ENCODE results near the genes OR4F17, PALM and PTBP1.

GRCh38 chr19:106839-107263 lies at the start of gene OR4F17:
Gene OR4F17, plus strand, starts transcription at chr19:107104.
- PRO-cap, 3 experiments, result no peak in any of the 3 experiments
- RAMPAGE, long total RNA, result no peak

GRCh38 chr19:296518-296757 lies 5.2 kb upstream of the PLPP2 start:
- PRO-cap, 3 experiments, result no peak in any of the 3 experiments
- RAMPAGE, long total RNA, result no peak
- RRBS, 2 experiments, result no CpG with 5 or more reads among the region's 5 CpGs

DNA sequence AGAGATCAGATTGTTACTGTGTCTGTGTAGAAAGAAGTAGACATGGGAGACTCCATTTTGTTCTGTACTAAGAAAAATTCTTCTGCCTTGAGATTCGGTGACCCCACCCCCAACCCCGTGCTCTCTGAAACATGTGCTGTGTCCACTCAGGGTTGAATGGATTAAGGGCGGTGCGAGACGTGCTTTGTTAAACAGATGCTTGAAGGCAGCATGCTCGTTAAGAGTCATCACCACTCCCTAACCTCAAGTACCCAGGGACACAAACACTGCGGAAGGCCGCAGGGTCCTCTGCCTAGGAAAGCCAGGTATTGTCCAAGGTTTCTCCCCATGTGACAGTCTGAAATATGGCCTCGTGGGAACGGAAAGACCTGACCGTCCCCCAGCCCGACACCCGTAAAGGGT lies 10.9 kb upstream of the THEG start:
- PRO-cap, 3 experiments, result no peak in any of the 3 experiments
- RAMPAGE, long total RNA, result no peak
- RRBS, 2 experiments, result no CpG with 5 or more reads among the region's 13 CpGs

GRCh38 chr19:401848-402393 lies 7.0 kb downstream of the C2CD4C start:
- PRO-cap, 3 experiments, result no peak in any of the 3 experiments
- RAMPAGE, long total RNA, result no peak
- RRBS, 2 experiments, result 5 to 13% methylated on average over 11 of the region's 36 CpGs

DNA sequence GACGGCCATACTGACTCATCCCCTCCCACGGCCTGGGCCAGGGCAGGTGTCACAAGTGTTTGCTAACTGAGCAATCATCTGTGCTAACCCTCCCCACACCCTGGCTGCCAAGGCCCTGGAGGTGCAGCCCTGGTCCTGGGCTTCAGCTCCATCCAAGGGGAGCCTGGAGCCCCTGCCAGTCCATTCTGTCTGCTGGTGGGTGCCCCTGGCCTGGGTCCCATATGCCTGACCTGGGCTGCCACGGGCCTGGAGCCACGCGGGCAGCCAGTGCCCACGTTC lies 3.7 kb downstream of the CDC34 start:
- PRO-cap, 3 experiments, result no peak in any of the 3 experiments
- RAMPAGE, long total RNA, result no peak
- RRBS, 2 experiments, result no CpG with 5 or more reads among the region's 6 CpGs

GRCh38 chr19:646103-646823 lies 6.6 kb downstream of the FGF22 start:
- PRO-cap, 3 experiments, result no peak in any of the 3 experiments
- RAMPAGE, long total RNA, result no peak
- RRBS, 2 experiments, result 91 to 92% methylated on average over 15 of the region's 53 CpGs

DNA sequence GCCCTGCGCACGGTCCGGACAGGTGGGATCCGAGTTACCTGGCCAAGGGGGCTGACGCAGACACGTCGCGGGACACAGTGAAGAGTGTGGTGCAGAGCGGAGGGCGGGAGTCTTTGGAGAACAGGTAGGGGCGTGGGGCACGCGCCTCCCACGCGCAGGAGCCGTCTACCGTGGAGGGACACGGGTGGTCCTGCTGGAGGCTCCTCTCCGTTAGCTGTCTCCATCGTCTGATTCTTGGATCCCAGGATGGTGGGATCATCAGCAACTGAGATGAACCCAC lies 7.1 kb downstream of the FGF22 start:
- PRO-cap, 3 experiments, result no peak in any of the 3 experiments
- RAMPAGE, long total RNA, result no peak
- RRBS, 2 experiments, result no CpG with 5 or more reads among the region's 20 CpGs

GRCh38 chr19:662084-662582 lies 881 bp downstream of the RNF126 start:
- PRO-cap, 3 experiments, result peak in 1 of 3 experiments; most common plus-strand start chr19:662328 (in 1); most common minus-strand start chr19:662268 (in 1)
- RAMPAGE, long total RNA, result no peak
- RRBS, 2 experiments, result 1 to 2% methylated on average over 15 of the region's 36 CpGs

GRCh38 chr19:708492-709634 lies at the start of gene PALM:
Gene PALM, plus strand, starts transcription at chr19:708935.
- PRO-cap, 3 experiments, result peak in 1 of 3 experiments; most common plus-strand start chr19:708955 (in 1); most common minus-strand start chr19:708768 (in 1)
- RAMPAGE, long total RNA, result no peak
- RRBS, 2 experiments, result 3 to 4% methylated on average over 84 to 89 of the region's 148 CpGs

DNA sequence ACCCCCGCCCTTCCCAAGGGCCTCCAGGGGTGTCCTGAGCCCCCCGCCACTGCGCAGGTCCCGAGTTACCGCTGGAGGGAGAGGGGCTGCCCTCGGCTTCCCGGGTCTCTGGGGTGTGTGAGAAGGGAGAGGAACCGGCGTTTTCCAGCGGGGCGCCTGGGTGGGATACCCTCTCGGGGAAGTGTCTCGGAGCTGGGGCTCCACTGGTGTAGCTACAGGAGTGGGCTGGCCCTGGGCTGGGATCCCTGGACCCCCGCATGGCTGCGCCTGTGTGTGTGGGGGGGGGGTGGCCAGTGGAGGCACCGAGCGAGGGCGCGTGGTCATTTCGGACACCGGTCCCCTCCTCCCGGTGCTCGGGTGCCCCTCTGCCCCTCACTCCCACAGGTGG lies 894 bp downstream of the PALM start:
- PRO-cap, 3 experiments, result no peak in any of the 3 experiments
- RAMPAGE, long total RNA, result no peak
- RRBS, 2 experiments, result 8% methylated on average over 6 of the region's 23 CpGs

DNA sequence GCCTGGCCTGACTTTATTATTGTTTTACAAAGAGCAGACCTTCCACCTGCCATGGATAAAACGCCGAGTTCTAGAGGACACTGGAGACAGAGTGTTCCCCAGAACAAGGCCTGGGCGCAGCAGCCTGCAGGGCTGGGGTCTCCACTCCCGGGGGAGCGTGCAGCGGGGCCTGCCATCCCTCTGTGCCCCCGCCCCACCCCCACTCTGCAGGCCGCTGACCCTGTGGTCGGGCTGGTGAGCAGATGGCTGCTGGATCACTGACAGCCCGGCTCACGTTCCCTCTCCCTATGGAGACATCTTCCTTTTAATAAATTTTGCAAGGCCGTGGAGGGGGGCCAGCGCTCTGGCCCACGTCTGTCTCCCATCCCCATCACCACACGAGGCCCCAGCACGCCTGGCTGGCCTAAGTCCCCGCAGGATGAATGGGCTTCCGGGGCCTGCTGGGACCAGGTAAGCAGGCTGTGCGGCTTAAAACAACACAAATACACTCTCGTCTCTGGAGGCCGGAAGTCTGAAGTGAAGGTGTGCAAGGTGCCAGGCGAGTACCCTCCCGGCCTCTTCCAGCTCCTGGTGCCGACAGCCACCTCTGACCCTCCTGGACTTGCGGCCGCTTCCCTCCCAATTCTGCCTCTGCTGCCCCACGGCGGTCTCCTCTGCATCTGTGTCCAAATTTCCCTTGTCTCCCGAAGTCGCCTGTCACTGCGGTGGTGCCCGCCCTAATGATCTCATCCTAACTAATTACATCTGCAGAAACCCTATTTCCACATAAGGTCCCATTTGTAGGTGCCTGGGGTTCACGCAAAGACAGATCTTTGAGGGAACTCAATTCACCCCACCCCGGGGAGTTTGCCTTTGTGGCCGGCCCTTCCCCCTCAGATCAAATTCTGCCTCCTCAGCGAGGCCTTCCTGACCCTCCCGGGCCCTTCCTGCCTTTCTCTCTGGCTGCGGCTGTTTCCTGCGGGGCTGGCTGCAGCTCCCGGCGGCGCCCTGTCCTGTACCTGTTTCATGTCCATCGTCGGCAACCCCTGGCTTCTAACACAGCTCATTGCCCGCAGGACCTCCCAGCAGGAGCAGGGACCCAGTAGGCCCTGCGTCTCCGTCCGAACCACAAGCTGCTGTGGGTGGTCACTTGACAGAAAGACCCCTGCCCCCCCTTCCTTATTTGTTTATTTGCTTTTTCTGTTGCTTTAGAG lies 8.2 kb upstream of the PTBP1 start:
- PRO-cap, 3 experiments, result peak in 3 of 3 experiments; most common minus-strand start position 661 of the sequence (in 3)
- RAMPAGE, long total RNA, result no peak
- RRBS, 2 experiments, result 26 to 28% methylated on average over 16 of the region's 48 CpGs

DNA sequence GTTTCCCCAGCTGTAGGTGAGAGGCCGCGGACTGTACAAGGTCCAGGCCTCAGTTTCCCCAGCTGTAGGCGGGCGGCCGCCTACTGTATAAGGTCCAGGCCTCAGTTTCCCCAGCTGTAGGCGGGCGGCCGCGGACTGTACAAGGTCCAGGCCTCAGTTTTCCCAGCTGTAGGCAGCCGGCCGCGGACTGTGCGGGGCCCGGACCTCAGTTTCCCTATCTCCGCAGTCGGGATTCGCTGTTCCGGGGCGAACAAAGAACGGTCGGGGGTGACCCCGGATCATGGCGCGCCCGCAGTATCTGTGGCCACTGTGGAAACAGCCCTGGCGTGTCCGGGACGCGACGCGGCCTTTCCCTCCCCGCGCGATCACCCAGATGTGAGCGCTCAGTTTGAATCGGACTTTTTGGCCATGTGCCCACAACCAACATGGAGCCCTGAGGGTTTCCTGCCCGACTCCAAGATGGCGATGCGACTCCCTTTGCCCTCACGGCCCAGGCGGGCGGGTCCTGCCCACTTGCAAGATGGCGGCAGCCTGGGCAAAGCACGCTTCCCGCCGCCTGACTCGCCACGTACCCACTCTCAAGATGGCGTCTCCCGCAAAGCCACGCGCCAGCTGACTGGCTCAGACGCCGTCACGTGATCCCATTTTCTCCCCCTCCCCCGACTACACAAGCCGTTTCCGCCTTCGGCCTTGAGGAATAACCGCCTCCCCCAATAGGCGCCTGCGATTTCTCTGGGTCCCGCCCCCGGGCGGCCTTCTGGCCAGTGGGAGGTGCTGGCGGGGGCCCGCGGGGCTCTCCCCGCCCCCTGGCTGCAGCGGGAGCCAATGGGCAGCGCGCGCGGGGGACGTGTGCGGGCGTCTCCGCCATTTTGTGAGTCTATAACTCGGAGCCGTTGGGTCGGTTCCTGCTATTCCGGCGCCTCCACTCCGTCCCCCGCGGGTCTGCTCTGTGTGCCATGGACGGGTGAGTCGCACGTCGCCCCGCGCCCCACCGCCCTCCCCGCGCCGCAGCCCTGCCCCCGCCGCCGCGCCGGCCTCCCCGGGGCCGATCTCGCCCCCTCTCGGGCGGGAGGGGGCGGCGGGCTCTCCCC lies at the start of gene PTBP1:
Gene PTBP1, plus strand, starts transcription at position 911 of the 1,091 bp plus-strand sequence.
- PRO-cap, 3 experiments, result peak in 3 of 3 experiments; most common plus-strand start position 911 of the sequence (in 3)
- RAMPAGE, long total RNA, result no peak
- RRBS, 2 experiments, result 2 to 4% methylated on average over 28 of the region's 108 CpGs

- PRO-cap, 3 experiments, result no peak in any of the 3 experiments
- RAMPAGE, long total RNA, result no peak
- RRBS, 2 experiments, result no CpG with 5 or more reads among the region's 10 CpGs
Observed at GRCh38 chr19:848515-849053, 3.5 kb upstream of the ELANE start.

DNA sequence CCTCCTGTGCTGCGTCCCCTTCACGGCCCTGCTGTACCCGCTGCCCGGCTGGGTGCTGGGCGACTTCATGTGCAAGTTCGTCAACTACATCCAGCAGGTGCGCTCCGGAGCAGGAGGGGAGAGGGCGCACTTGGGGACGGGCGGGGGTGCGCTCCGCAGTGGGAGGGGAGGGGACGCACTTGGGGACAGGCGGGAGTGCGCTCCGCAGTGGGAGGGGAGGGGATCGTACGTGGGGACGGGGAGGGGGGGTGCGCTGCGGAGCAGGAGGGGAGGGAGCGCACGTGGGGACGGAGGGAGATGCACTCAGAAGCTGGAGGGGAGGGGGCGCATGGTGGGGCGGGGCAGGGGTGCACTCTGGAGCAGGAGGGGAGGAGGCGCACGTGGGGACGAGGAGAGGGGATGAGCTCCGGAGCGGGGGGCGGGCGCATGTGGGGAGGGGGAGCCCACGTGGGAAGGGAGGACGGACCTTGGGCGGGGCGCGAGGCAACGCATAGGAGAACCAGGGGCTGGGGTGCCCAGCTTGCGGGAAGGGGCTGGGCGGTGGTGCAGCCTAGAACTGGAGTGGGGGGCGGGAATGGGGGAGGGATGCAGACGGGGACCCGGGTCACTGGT lies 1.5 kb downstream of the KISS1R start:
- PRO-cap, 3 experiments, result no peak in any of the 3 experiments
- RAMPAGE, long total RNA, result no peak
- RRBS, 2 experiments, result 25% methylated on average over 8 of the region's 45 CpGs

DNA sequence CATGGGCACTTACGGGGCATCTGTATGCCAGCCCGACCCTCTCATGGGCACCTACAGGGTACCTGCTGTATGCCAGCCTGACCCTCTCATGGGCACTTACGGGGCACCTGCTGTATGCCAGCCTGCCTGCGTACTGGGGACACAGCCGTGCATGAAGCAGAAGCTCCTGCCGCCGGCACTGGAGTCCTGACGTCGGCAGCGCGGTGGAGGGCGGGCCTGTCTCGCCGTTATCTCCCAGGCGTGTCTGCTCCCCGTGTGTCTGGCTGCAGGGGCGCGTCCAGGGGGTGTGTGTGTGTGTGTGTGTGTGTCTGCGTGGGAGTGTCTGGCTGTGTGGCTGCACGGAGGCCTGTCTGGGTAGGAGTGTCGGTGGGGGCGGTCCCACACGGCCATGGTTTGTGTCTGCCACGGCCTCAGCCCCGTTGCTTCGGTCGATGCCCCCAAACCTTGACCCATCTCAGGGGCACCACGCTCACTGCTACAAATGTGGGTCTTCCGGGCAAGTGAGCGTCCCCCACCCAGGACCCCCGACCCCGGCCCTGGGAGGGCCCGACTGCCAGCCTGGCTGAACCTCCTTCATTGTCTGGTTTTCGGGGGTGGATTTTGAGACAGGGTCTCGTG lies 18.3 kb downstream of the ARID3A start:
- PRO-cap, 3 experiments, result no peak in any of the 3 experiments
- RAMPAGE, long total RNA, result no peak
- RRBS, 2 experiments, result 92% methylated on average over 3 of the region's 35 CpGs; no CpG with 5 or more reads in 1 of the 2 experiments

DNA sequence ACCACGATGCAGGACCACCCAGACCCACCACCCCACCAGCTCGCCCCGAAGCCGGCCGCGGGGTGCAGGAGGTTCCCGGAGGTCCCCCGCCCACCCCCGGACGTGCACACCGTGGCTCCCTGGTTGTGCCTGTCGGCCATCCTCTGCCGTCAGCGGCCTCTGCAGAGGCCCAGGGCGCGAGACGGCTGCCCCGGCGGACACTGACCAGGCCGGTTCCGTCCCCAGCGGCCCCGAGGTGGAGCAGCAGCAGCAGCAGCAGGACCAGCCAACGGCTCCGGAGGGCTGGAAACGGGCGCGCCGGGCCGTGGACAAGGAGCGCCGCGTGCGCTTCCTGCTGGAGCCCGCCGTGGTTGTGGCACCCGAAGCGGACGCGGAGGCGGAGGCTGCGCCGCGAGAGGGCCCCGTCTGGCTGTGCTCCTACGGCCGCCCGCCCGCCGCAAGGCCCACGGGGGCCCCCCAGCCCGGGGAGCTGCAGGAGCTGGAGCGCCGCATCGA lies 8.8 kb downstream of the GRIN3B start:
- PRO-cap, 3 experiments, result no peak in any of the 3 experiments
- RAMPAGE, long total RNA, result no peak
- RRBS, 2 experiments, result 59 to 67% methylated on average over 17 of the region's 55 CpGs

- PRO-cap, 3 experiments, result peak in 1 of 3 experiments; most common minus-strand start chr19:1017476 (in 1)
- RAMPAGE, long total RNA, result no peak
- RRBS, 2 experiments, result 20 to 23% methylated on average over 2 of the region's 25 CpGs
Observed at GRCh38 chr19:1017039-1017880, 3.7 kb downstream of the TMEM259 start.

DNA sequence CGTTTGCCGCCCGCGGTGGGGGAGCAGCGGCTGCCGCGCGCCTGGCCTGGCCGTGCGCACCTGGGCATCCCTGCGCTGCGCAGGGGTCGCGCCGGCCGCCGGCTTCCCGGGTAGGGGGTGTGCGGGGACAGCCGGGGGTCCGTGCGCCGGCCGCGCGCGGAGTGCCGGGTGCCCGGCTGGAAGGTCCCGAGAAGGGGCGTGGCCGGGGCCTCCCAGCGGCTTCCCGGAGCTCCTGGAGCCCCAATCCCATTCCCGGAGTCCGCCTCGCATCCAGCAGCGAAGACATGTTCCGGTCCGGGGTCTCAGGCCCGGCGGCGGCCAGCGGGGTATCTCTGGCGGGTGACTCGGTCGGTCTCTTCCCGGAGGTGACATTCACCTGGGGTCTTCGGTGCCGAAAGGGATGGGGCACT lies 4.5 kb downstream of the ARHGAP45 start:
- PRO-cap, 3 experiments, result no peak in any of the 3 experiments
- RAMPAGE, long total RNA, result no peak
- RRBS, 2 experiments, result 5% methylated on average over 16 to 22 of the region's 50 CpGs

DNA sequence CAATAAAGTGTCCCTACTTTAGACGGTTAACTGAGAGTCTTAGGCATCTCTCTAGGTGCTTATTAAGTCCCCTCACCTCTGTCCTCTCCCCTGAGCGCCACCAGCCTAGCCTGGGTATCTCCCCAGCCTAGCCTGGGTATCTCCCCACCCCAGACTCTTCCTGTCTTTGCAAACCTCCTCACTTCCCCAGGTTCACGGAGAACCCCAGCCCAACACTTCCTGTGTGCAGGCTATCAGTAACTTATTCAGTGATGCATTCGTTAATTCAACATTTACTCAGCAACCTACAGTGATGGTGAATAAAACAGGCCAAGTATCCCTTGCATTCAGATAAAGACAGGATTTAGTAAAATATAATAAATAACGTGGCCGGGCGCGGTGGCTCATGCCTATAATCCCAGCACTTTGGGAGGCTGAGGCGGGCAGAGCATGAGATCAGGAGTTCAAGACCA lies 678 bp upstream of the POLR2E start:
- PRO-cap, 3 experiments, result no peak in any of the 3 experiments
- RAMPAGE, long total RNA, result no peak
- RRBS, 2 experiments, result no CpG with 5 or more reads among the region's 9 CpGs

- PRO-cap, 3 experiments, result no peak in any of the 3 experiments
- RAMPAGE, long total RNA, result no peak
- RRBS, 2 experiments, result 27 to 30% methylated on average over 2 of the region's 11 CpGs
Observed at GRCh38 chr19:1106926-1107400, 3.2 kb downstream of the GPX4 start.

Measured in skeletal muscle tissue (tissue), 7 donors.